Bronchus fibroblast of lung (primary cell): ENCODE measurements around a stretch of chr5.

GRCh38 chr5:125198385-125199177 lies 452.1 kb upstream of the ZNF608 start:
- RAMPAGE, long total RNA = no peak

DNA sequence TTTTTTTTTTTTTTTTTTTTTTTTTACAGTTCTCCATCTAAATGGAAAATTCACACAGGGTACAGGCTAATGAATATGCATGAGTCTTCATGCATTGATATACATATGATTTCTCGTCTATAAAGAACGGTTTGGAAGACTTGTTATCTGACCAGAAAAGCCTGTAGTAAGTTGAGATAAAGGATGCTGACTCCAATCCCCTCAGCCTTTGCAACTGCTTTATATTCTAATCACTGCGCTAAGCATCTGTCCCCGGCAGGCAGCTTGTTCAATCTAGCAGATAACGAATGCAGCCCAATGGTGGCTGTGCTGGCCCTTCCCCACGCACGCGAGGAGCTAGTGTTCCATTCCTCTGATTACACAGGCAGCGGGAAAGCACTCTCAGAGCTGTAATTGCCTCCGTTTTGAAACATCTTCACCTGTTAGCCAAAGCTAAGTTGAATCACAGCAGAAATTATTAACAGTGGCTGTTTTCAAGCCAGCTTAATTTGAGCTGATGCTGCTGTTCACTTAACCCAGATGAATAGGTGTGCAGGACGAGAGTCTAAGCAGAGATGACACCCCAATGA lies 453.9 kb upstream of the ZNF608 start:
- RAMPAGE, long total RNA = no peak

DNA sequence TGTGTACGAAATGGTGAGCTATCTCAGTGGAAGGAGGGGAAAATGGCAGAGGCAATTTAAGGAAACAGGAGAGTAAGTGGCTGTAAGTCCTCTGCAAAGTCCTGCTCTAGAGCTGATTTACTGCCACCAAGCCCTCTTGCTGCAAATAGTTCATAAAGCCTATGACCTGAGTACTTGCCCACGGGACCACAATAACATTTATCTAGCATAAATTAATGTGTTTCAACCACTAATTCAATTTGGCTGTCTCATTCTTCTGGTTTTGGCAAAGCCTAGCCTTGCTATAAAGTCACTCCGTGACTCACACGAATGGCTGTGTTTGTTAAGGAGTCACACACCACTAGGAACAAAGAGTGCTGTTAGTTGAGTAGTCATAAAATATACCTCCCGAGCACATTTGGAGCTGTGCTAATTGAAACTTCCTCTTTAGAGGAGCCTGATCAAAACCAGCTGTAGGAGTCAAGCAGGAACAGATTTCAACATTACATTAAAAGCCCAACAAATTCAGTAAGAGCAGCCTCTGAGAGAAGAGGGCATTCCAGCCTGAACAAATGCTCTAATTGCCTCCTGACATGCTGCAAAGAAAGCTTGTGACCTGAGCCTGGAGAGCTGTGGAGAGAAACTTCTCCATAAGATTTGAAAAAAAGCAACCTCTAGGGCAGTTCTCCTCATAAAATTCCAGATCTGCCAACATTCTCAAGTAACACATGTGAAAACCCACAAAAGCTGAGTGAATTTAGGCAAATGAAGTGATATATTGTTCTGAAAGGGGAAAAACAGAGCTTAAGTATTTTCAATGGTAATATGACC lies 738.8 kb upstream of the ZNF608 start:
- RAMPAGE, long total RNA = no peak

DNA sequence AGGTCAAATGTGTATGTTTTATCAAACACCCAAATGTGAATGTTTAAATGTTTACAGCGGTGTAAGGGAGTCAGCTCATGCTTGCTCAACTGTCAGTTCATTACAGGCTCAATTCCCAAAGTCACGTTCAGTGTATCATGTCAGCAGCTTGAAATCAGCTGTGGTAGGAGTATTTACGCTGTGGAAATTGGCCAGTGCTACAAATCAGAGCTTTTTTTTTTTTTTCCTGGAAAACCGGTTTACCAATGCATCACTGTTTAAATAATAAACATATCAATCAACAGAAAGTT lies 57.8 kb upstream of the GRAMD2B start:
- RAMPAGE, long total RNA = no peak

DNA sequence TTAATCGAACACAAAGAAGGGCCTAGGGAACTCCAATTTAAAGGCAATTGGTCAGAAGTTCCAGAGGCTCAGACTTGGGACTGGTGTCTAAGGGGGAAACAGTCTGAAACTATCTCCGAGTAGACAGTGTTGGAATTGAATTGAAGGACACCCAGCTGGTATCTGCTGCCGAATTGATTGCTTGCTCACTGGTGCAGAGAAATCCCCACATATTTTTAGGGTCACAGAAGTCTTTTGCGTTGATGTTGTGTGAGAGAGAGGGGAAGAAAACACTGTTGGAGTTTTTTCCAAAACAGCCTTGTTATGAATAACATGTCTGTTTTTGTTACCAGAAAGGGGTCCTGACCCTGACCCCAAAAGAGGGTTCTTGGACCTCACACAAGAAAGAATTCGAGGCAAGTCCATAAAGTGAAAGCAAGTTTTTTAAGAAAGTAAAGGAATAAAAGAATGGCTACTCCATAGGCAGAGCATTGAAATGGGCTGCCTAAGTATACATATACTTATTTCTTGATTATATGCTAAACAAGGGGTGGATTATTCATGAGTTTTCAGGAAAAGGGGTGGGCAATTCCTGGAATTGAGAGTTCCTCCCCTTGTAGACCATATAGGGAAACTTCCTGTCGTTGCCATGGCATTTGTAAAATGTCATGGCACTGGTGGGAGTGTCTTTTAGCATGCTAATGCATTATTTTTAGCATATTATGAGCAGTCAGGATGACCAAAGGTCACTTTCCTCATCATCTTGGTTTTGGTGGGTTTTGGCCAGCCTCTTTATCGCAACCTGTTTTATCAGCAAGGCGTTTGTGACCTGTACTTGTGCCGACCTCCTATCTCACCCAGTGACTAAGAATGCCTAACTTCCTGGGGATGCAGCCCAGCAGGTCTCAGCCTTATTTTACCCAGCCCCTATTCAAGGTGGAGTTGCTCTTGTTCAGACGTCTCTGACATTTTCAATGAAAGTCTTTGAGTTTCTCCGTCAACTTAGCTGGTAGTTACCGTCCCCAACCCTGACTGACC lies 81.1 kb downstream of the ALDH7A1 start:
- RAMPAGE, long total RNA = no peak

GRCh38 chr5:126519757-126520427 lies 75.1 kb downstream of the ALDH7A1 start:
- RAMPAGE, long total RNA = no peak

GRCh38 chr5:126810887-126811530 lies 34.1 kb downstream of the LMNB1 start:
- RAMPAGE, long total RNA = no peak

DNA sequence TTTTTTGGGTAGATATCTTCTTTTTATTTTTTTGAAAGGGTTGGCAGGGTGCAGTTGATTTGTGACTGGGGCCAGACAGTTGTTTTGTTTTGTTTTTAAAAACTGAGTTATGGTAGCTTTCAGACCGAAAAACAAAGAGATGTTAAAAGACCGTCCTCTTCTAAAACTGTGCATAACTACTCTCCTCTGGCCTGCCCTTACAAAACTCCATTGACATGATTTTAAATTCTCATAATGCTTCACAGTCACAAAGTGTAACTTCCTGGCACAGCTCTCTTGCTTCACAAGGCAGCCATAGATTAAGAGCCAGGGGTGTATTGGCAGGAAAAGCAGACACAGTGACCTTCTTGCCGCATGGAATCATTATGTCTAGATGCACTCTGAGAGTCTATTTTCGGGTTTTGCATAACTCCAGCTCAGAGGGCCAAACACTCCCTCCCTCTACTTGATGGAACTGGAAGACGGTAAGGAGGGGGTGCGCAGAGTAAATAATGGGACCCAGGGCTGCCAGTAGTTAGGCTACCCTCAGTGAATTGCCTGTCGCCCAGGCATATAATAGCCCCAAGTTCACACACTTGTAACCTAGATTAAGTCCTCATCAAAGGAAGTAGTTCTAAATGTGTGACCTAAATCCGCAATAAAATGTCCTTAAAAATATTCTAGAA lies 110.1 kb downstream of the MARCHF3 start:
- RAMPAGE, long total RNA = no peak

DNA sequence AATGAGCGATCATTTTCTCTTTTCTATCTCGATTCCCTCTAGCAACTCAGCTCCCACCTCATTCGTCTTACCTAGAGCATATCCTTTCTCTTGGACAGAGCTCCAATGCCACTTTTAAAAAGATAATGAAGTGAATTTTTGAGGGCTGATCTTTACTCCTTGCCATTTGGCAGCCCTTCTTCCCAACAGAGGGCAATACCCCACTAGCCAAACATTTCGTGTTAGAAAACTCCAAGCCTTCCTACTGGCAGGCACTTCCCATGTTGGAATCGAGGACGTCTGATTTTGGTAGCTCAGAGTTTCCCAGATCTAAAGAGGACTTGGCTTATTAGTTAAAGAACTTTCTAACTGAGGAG lies 108.0 kb upstream of the PRRC1 start:
- RAMPAGE, long total RNA = no peak

DNA sequence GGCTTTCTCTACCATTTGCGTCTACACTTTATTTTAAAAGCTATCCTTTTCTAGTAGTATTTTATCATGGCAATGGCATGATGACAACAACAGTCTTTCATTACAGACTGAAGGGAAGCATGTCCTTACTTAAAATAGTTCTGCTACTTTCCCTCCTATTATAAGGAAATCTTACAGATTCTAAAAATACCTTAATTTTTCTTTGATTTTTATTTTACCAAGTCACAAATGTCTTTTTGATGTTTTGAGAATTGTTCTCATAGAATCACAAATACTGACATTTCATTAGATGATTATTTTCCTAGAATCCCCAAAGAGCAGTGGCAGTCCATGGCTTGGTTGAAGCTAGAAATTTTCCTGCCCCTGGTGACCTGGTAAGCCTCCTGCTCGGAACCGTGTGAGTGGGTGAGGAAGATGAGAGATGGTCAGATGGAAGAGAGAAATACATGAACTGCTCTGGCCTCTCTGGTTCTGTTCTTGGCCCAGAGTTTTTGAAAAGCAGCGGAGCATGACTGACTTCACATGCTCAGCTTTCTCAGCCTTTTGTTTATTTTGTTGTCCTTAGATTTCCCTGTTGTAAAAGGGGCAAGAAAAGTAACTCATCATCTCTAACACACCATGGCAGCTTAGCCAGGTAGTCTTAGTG lies 36.2 kb downstream of the PRRC1 start:
- RAMPAGE, long total RNA = no peak

DNA sequence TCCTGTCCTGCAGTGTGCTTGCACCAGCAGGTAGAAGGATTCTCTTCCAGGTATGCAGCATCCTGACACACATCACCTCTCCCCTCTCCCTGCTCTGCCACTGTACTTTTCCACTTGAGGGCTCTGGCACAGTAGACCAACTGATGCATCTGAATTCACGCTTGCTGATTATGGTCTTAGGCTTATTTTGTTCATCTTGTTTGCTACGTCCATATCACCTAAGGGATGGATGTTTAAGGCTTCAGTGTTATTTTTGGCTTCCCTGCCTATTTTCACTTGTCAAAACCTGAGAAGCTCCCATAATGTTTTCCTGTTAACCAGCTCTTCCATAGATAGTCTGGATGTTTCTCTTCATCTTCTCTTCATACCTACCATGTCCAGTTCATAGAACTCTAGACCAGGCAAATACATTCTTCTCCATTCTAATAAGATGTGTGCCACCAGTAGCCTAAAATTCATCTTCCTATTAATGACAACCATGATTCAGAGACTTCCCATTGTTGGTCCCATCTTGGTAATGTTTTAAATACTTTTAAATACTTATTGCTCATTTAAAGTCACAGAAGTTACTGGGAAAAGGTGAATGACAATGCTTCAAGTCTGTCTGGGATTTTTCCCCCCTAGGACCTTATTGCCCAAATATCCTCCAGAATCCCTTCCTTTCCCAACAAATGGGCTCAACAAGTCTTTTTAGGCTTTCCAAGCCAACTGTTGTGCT lies 64.8 kb upstream of the SLC12A2 start:
- RAMPAGE, long total RNA = no peak

DNA sequence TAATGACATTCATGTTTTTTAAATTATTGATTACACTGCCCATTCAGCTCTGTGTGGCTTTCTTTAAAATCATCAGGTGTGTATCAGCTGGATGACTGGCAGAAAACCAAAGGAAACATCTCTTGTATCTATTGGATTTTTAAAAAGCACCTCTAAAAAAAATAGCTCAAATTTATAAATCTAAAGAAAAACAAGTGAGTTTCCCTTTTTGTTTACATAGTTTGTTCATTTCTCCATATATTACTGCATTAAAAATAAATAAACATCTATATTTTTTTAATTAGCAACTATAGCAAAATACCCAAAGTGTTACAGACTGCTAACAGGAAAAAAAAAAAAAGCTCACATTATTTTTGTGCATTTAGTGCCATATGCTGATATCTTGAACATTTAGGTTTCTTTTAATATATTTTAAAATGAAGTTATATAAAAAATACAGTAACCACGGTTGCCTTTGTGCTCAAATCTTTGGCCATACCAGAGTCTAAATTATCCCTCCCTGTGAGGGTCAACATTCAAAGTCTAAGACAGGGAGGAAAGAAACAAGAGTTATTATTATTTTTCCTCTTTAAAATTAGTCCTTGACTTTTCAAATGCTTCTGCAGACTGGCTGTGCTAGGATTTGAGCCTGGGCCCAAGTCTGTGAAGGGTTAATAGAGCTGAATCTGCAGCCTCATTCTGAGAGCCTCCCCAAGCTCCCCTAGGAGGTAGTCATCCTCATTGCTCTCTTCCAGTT lies 175.4 kb downstream of the SLC12A2 start:
- RAMPAGE, long total RNA = no peak

- RAMPAGE, long total RNA = no peak
Observed at GRCh38 chr5:128920626-128921370, 44.5 kb upstream of the SLC27A6 start.

- RAMPAGE, long total RNA = no peak
Observed at GRCh38 chr5:129904587-129905107, 382 bp downstream of the CHSY3 start.

DNA sequence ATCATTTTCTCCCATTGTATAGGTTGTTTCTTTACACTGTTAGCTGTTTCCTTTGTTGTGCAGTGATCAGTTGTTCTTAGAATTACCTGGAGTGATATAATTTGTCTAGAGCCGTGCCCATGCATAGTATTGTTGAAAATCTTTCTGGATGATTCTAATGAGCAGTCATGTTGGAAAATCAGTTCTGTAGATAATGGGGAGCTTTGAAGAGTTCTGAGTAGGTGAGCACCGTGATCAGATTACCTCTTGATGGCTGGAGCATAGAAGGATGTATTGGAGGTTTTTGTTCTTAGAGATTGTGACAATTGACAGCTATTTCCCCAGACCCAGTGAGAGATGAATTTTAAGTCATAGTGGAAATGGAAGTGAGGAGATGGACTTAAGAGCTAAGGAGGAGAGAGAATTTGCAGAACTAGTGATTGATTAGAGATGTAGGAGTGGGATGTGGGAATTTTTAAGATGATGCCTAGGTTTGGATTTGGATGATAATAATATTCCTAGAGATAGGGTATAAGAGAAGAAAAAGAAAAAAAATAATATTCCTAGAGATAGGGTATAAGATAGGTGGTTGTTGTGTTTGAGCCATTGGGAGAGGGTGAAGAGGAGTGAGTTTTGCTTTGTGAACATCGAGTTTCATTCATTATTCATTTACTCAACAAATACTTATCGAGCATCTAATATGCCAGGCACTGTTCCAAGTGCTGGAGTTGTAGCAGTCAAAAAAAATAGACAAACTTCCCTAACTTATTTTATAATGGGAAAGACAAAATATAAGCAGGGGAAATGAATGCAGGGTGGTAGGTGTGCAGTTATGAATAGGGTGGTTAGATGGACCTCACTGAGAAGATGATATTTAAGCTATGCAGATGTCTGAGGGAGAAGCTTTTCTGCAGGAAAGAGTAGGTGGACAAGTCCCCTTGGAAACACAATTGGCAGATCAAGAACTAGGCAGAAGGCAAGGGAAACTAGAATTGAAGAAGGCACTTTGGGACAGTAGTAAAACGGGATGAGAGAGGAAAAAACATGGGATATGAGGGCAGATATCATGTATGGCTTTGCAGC lies 18.8 kb downstream of the CHSY3 start:
- RAMPAGE, long total RNA = no peak

DNA sequence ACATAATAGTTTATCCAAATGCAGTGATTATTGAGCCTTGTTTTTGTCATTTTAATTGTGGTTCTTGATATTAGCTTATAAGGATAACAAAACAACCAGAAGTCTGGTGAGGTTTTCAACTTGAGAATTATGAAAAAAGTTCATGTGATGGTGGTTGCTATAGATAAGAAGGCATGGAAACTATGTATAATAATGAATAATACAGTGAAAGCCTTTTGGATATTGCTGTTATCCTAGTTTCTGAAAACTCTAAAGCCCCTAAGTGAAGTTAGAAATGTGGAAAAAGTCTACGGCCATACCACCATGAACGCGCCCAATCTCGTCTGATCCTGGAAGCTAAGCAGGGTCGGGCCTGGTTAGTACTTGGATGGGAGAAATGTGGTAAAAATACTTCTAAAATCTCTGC lies 209.9 kb downstream of the CHSY3 start:
- RAMPAGE, long total RNA = no peak

DNA sequence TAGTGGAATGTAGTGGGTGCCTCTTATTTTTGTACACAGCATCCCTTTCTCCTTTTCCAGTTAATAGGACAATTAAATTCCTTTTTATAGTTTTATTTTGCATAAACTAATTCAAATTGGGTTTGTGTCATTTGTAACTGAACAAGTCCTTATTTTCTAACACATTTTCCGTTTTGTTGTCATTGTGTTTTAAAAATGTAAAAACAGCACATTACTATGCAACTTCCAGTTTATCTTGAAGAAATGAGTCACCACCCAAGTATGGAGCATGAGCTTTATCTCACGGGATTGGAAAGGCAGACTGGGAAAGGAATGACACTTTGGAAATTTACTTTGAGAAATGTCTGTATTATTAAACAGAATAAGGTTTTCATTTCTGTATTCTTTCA lies 432.9 kb downstream of the CHSY3 start:
- RAMPAGE, long total RNA = no peak

GRCh38 chr5:131225249-131225776 lies 38.5 kb upstream of the CDC42SE2 start:
- RAMPAGE, long total RNA = no peak

DNA sequence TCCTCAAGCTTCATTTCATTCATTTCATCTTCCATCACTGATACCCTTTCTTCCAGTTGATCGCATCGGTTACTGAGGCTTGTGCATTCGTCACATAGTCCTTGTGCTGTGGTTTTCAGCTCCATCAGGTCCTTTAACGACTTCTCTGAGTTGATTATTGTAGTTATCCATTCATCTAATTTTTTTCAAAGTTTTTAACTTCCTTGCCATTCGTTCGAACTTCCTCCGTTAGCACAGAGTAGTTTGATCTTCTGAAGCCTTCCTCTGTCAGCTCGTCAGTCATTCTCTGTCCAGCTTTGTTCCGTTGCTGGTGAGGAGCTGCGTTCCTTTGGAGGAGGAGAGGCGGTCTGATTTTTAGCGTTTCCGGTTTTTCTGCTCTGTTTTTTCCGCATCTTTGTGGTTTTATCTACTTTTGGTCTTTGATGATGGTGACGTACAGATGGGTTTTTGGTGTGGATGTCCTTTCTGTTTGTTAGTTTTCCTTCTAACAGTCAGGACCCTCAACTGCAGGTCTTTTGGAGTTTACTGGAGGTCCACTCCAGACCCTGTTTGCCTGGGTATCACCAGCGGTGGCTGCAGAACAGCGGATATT lies 72.9 kb downstream of the CDC42SE2 start:
- RAMPAGE, long total RNA = no peak

DNA sequence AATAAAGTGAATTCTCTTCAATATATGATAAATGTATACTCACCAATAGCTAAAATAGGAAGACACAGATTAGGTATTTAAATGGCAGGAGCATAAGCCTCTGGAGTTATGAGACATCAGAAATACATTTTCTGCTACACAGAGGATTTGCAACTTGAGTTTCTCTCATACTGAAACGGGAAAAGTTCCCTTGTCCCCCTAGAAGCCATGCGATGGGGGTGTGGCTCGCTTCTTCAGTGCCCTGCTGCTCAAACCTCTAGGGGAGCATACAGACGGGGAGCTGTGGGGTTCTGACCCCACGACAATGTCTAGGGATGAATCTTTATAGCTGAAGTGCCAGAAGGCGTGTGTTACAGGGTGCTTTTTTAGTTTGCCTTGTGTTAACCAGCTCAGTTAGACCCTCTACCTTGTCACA lies 97.4 kb downstream of the CDC42SE2 start:
- RAMPAGE, long total RNA = no peak